CD14-positive monocyte (primary cell): ENCODE measurements around a stretch of chr2.

DNA sequence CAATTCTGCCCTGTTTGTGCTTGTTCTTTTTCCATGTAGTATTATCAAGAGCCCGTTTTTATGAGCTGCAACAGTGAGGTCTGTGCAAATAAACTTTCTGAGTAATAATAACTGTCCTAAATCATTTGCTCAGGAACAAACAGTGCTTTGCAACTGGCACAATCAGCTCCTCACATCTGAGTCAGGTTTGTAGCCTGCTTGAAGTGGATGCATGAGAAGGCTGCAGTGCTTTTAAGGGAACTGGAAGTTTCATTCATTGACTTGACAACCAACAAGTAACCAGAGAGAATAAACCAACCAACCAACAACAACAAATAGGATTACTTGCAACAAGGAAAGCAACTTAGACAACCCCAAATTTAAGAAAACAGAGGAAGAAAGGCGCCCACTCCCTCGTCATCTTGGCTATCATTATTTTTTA, 127.9 kb downstream of the ARL4C start:
- CAGE, long polyA plus RNA: no peak

DNA sequence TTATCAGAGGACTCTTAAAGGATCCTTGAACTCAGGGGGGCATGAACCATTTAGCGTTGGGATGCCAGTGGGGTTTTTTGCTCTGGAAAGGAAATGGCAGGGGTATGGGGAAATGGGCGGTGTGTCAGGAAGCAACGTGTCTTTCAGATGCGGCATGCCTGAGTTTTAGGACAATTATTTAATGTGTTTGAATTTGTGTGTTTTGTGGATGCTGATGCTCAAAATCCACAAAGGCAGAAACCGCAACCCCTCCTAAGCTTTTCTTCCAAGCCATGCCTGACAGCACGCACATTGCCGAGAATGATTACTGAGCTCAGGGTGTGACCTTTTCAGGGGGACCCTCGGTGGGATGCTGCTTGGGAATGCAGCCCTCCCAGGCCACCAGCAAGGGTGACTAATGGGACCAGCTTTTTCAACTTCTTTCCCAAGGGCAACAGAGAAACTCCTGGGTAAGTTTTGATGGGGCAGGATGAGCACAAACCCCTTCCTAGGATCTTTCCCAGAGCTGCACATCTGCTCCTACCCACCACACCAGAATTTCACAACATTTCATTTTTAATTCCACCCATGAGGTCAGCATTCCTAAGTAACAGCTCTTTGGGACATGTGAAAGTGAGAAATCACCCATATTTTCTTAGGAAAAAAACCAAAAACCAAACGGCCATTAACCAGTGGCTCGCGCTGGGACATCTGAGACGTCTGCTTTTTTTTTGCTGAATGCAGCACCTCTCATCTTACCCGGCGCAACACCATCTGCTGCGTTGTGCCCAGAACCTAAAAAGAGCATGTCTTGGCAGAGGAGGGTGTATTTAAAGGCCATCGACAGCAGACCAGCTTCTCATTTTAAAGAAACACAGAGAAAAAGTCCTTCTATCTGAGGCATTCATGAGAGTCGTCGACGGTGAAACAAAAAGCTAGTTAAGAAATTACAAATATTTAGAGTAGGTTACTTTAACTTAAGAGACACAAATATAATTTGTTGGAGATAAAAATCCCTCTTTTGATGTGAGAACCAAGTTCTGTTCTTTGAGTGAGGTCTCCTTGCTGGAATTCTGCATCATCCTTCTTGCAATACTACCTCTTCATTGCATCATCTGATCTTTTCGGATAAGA, 119.0 kb downstream of the ARL4C start:
- CAGE, long polyA plus RNA: no peak

- CAGE, long polyA plus RNA: no peak
Measured at GRCh38 chr2:234423261-234423671, 73.6 kb downstream of the ARL4C start.

DNA sequence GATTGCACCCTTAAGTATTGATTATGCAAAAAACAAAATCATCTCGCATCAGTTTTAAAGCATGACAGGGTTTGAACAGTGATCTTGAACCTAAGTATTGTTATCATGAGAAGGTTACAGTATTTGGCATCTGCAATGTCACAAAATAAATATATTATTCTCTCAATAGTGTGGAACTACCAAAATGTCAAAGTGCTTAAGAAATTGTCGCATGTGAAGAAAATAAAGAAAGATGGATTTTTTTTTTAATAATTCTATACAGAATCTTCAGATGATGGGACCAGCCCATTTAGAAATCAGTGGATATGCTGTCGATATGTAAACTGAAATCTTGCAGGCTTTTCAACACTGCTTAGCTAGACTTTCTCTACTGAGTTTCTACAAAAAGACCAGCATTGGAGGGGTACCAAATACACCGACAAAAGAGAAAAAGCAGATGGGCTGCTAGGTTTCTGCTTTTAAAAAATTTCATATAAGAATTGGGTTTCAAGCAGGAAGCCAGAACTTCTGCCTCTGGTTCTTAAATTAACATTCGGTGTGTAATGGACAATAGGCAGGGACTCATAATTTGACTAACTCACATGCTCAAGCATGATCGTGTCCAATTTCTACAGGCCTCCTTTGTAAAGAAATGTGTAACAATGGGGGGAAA, 3.2 kb downstream of the ARL4C start:
- CAGE, long polyA plus RNA: no peak

GRCh38 chr2:234544849-234545215, 48.0 kb upstream of the ARL4C start:
- CAGE, long polyA plus RNA: no peak

DNA sequence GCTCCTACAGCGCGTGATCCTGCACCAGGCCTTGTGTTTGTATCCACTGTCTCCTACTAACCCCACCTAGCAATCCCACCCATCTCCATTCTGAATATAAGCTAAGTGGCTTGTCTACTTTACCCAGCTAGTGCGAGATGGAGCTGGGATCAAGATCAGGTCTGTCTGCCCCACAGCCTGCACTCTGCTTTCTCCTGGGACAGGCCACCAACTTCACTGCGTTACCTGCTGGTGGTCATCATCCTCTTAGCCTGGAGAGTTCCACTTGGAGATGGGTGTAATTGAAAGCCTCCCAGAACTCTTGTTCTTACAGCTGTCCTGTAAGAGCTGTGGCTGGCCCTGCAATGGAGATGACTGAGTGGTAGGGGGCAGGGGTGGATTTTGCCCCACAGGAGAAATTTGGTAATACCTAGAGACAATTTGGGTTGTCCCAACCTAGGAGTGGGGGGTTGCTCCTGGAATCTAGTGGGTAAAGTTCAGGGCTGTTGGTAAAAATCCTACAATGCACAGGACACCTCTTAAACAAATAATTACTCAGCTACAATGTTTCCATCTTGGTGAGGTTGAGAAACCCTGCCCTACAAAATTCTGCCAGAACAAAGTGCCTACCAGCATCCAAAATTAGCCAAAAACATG, 181.2 kb upstream of the SH3BP4 start:
- CAGE, long polyA plus RNA: no peak

GRCh38 chr2:234795864-234796658, 155.8 kb upstream of the SH3BP4 start:
- CAGE, long polyA plus RNA: no peak

DNA sequence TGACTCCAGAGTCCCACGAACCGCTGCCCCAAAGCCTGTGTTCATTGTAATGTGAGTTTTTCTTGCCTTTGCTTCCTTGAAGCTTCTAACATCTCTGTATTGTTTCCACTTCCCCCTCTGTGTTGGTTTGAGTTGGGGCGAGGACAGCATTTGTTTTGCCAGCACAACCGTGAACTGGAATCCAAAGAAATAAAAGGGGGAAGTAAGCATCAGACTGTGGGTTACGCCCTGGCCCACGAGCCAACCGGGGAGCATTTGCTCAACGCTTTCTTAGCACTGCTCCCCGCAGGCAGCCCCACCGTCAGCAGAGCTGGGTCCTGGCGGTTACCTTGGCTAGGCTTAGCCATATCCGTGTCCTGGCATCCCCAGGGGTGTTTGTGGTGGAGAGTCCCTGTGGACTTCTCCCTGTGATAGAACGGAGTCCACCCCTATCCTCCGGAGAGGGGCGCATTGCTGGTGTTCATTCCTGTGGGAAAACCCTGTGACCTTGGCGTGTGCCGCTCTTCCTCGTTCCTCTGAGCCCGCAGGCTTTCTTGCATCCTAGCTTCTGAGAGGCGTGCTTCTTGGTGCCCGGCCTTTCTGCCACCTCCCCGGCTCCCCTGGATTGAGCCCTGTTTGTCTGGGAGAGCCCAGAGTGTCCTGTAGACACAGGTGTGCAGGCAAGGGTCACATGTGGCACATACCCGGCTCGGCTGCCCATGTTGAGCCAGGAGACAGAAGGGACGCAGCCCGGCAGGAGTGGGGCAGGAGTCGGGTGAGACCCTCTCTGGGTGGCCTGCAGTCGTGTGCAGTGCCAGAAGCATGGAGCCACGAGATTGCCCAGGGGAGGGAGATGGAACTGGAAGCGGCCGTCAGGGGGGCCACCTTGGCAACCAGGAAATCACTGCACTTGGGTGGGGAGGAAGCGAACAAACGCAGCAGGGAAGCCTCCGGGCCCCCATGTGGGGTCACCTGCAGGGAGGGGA, 92.5 kb downstream of the SH3BP4 start:
- CAGE, long polyA plus RNA: no peak

GRCh38 chr2:235494394-235495014, 661 bp downstream of the AGAP1 start:
- CAGE, long polyA plus RNA: no peak

GRCh38 chr2:235505182-235506032, 11.6 kb downstream of the AGAP1 start:
- CAGE, long polyA plus RNA: no peak

- CAGE, long polyA plus RNA: no peak
Measured at GRCh38 chr2:235511108-235511991, 17.5 kb downstream of the AGAP1 start.

DNA sequence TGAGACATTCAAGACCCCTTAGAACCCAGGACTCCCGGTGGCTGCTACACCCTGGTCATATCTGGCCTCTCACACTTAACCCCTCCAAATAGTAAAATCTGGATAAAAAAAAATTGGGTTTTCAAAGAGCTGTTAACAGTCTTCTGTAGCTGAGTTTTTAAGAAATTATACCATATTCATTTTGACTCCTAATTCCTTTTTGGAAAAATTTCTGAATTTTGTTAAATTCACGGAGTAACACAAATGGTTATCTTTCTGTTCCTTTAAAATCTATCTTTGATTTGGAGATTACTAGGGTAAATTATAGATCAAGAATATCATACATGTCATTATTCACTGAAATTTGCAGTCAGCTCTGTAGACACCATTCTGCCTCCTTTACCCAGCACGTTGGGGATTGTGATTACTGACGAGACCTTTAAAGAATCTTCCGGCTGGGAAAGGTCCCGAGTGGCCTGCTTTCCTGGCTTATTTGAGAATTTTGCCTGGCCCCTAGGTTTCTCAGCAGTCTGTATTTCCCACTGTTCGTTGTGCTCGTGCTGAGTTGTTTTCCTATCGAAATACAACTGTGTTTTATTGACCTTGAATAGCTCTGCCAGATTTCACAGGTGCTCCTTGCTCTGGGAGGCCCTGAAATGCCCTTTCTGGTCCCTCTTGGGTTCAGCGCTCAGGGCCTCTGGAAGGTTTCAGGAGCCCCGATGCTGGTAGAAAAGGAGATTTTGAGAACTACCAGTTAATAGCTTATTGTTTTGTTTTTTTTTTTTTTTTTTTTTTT, 94.8 kb downstream of the AGAP1 start:
- CAGE, long polyA plus RNA: no peak

DNA sequence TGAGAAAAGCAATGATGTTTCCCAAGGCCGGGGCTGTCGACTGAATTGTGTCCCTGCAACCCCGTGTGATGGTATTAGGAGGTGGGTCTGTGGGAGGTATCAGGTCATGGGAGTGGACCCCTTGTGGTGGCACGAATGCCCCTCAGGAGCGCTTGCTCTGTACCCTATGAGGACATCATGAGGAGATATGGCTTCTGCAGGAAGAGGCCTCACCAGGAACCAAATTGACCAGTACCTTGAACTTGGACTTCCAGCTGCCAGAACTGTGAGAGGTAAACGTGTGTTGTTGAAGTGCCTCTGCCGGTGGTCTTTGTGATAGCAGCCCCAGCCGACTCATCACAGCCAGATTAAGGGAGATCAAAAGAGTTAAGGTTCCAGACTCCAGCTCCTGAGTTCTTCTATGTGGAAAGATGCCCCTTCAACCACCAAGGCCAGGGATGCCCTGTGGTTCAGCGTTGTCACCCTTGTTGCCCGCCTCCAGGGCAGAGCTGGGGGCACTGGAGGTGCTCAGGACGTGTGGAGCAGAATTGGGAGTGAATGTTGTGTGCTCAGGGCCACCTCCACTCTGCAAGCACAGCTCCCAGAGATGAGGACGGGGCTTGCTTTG, 103.0 kb downstream of the AGAP1 start:
- CAGE, long polyA plus RNA: no peak

GRCh38 chr2:235605597-235606031, 111.8 kb downstream of the AGAP1 start:
- CAGE, long polyA plus RNA: no peak

- CAGE, long polyA plus RNA: no peak
Measured at GRCh38 chr2:235666262-235666532, 172.4 kb downstream of the AGAP1 start.

- CAGE, long polyA plus RNA: no peak
Measured at GRCh38 chr2:235727120-235727469, 233.3 kb downstream of the AGAP1 start.

- CAGE, long polyA plus RNA: no peak
Measured at GRCh38 chr2:235832547-235833418, 335.4 kb downstream of the GBX2 start.

DNA sequence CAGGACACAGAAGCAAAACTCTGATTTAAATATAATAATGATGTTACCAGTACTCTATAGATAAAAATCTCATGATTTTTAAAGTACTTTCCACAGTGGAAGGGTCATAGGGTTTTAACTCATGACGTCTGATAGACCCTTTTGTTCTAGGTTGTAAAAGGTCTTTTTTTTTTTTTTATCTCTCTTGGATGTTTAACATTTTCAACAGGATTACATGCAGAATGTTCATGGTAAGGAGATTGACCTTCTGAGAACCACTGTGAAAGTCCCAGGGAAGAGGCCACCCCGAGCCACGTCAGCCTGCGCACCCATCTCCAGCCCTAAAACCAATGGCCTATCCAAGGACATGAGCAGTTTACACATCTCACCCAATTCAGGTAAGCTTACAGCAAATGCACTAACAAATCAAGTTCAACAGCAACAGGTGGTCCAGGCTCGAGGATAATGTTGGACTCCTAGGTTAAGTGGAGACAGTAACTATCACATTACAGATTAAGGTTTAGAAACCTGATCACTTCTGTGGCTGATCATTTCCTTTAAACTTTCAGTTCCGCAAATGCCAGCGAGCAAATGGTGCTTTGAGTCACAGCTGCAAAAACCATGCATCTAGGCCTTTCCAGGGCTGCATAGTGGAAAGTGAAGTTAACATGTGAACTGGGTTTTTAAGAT, 259.5 kb downstream of the GBX2 start:
- CAGE, long polyA plus RNA: no peak

- CAGE, long polyA plus RNA: no peak
Measured at GRCh38 chr2:236030495-236030884, 137.7 kb downstream of the GBX2 start.

- CAGE, long polyA plus RNA: no peak
Measured at GRCh38 chr2:236240026-236241342, 23.7 kb downstream of the ASB18 start.